Mesenteric fat pad (tissue), 1 donor: Measurements from ENCODE around the genes TMEM161B and MBLAC2.

- PRO-cap: no peak
Measured at GRCh38 chr5:82422597-82423142, 144.5 kb upstream of the RPS23 start.

DNA sequence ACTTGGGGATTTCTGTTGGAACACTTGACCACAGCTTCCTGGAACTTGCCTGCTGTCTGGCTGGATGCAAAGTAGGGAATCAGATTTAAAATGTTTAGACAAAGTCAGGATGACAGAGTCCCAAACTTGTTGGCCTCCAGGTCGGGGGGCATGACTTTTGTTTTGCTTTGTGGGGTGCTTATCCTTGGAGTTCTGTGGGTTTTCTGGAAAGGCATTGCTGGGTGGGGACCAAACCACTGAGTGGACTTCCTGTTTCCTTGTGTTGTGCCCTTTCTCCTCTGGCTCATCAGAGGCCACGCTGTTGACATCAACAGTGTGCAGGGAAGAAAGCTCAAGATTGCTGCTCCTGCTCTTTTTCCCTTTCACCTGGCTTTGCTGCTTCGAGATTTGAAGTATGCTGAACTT lies 148.5 kb upstream of the RPS23 start:
- PRO-cap: no peak

DNA sequence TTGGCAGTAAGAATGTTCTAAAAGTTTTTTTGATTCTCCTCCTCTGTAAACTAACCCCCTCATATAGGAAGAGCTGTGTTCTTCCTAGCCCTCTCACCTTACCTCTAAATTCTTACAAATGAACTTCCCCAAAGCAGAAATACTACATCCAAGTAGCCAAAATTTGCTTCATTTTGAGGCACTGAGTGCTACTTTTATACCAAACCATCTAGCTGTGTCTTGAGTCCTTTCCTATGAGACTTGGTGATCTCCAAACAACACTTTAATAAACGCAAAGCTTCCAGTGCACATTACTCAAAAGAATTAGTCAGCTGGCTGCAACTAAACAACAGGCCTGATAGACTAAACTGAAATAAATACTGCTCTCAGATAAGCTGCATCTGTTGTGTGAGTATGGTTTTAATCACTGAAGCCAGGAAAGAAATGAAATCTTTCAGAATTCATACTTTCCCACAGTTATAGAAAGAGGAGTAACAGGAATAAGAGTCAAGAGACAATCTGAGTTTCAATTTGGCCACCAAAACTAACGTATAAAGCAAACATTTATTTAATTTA lies 80.3 kb downstream of the VCAN start:
- PRO-cap: no peak

DNA sequence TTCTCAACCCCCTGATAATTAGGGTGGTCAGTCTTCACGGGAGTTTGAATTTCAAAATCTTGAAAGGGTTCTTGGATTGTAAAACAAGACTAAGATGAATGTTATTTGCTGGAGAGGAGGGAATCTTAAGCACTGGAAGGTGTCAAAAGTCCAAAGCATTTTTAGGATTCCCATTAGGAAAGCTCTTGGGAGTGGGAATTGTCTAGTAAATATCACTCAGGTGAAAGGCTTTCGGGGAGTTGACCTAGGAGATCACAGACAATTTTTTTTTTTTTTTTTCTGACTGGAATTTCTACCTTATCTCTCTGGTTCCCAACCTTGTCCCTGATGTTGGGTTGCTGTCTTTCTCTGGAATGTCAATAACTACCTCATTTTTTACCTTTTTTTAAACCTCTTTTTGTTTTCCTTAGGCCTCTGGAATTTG lies 138.0 kb upstream of the HAPLN1 start:
- PRO-cap: no peak

DNA sequence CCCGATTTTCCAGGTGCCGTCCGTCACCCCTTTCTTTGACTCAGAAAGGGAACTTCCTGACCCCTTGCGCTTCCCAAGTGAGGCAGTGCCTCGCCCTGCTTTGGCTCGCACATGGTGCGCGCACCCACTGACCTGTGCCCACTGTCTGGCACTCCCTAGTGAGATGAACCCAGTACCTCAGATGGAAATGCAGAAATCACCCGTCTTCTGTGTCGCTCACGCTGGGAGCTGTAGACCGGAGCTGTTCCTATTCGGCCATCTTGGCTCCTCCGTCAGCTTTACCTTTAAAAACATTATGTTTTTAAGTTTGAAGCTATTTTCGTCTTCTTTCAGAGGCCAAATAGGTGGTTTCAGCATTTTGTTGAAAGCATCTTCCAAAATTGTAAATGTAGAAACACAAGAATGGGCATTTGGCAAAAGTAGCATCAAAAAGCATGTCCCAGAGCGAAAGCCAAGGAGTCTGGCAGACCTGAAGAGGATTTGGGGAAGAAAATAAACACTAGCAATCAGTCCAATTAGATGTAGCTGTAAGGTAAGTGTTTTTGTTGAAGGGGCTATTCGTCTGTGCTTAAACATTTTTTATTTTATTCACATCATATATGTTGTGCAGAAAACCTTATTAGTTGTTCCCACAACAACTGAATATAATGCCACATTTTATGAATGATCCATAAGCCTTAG lies 954.2 kb upstream of the COX7C start:
- PRO-cap: no peak

DNA sequence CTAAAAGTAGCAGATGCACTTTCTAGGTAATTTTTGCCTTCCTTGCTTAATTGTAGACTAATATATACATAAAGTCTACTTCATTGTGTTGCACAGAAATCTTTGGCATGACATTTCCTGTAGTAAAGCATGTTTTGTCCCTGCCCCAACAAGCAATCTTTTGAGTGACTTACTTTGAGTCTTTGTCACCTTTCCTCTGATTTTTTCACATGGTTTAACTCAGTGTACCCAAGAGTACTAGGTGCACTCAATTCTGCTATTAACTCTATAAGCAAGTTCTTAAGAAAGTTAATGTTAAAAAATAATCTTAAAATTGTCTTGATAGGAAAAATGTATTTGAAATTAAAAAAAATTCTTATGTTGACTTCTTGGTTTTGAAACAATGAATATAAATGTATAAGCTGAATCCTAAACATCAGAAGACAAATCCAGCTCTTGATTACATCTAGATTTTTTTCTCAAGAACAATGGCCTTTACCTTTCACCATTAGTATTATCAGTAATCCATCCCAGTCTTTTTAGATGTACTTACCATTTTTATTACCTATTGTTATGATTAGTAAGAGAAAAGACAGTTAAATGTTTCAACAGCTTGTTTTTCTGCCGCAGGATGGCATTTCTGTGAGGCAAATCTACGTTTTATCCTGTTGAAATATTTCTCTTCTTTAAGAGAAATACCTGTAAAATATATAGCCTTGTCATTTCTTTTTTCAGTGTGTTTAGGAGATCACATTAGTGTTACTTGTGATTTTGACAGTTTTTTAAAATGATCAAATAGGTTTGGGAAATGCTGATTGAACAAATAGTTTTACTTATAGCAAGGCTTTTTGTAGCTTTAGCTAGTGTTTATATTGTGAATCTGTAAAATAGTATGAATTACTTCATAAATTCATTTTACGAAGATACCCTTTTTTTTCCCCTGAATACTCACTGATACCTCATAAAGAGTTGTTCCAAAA lies 48.9 kb downstream of the CCNH start:
- PRO-cap: no peak

- PRO-cap: no peak
Measured at GRCh38 chr5:87369111-87369755, 43.5 kb downstream of the CCNH start.

DNA sequence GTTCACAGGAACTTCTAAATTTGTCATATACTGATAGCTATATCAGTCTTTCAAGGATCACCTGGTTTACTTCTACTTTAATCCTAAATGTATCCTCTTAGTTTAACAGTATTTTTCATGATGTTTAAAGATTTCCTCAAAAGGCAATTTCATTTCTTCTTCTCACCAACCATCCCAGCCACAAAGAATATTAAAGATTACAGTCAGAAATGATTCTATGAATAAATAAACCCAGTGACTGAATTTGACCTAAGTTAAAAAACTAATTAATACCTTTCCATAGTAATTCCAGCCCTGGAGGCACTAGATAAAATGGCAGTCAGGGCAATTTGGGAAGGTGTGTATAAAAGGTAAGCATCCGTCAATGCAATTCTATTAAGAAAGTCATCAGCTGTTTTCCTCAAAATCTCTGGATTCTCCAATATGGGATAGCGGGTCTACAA lies 8.1 kb downstream of the CCNH start:
- PRO-cap: no peak

- PRO-cap: no peak
Measured at GRCh38 chr5:87406124-87406634, 6.6 kb downstream of the CCNH start.

DNA sequence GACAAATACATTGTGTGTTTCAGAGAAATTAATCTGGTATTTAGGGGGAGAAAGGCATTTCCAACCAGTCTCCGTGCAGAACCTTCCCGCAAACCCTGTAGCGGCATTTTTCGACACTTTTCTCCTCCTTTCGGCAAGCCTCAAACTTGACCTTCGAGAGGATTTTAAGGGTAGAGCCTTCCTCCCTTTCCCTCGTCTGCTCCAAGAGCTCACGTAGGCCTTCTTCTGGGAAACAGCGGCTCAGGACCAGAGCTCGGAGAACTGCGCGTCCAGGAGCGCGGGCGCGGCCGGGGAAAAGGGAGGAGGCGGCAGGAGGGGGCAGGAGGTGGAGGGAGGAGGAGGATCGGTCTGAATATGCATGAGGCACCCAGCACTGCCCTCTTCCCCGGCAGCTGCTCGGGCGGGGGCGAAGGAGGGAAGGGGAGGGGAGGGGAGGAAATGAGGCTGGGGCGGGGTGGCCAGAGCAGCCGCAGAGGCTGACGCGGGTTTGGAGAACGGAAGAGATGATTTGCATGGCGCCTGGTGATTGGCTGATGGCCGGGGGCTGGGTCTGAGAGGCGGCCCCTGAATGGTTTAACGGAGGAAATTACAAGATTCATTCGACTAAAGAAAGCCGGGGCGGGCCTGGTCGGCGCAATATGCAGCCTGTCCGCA lies 127.5 kb downstream of the TMEM161B start:
- PRO-cap: no peak

DNA sequence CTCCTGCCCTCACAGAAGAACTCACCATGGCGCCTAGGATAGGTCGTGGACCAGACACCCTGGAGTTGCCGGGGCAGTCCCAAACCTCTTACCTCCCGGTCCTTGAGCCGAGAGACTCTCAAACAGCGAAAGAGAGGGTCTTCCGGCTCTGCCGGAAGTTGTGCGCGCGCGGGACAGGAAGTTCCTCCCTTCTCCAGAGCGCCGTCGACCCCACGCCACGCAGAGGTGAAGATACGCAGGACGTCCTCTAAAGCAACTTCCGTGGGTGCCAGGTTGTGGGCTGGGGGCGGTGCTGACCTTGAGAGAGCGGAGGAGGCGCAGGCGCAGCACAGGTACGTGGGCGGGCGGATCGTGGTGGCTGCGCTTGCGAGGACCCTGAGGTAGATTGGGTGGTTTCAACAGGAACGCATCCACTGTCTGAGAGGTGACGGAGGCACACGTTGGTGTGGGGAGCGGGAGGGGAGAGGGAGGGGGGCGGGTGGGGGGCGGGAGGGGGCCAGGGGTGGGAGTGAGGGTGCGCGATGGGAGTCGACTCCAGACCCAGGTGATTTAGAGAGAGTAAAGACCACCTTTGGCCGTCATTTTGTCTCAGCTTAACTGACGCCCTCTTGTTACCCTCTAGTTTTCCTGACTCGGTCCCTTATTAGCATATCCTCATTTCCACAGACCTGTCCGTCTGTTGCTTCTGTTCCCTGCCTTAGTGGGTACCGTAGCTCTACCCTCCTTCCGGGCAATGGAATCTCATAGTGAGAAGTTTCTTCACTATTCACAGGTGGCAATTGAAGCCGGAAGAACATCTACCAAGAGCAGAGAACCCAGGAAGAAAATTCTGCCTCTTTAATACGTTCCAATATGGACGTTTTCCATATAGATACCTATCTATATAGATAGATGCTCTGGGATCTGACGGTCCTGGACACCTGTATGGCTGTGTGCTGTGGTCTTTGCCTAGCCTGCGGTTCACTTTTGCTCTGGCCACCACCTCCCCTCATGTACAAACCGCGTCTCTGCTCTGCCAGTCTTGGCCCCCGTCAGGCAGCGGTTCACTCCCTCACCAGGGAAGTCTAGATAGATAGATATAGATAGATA lies at the start of gene TMEM161B:
TSS of gene TMEM161B (minus strand) at position 150 of the 1,089 bp plus-strand sequence.
- PRO-cap: unidirectional peak, plus-strand start at position 331 of the sequence

- PRO-cap: no peak
Measured at GRCh38 chr5:88680042-88680853, 202.7 kb downstream of the MEF2C start.

DNA sequence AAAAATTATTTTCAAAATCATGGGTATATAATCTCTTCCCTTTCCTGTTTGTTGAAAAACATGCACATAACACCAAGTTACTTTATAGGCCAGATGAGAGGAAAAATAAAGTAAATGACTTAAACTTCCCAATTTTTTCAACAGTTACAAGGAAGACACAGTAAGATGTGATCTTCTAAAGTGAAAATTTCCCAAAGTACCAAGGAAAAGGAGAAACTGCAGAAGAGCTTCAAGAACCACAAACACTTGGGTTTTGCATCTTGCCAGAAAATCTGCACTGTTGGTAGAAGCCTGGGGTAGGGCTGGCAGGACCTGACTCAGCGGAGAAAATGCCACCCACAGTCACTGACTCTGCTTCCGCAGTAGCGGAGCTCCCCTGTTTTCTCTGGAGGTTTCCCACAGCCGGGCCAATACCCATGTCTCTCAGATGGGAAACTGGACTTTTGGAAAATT lies 104.4 kb downstream of the MEF2C start:
- PRO-cap: no peak

GRCh38 chr5:88823628-88824154 lies 59.3 kb downstream of the MEF2C start:
- PRO-cap: no peak

- PRO-cap: no peak
Measured at GRCh38 chr5:88833711-88834218, 49.2 kb downstream of the MEF2C start.

DNA sequence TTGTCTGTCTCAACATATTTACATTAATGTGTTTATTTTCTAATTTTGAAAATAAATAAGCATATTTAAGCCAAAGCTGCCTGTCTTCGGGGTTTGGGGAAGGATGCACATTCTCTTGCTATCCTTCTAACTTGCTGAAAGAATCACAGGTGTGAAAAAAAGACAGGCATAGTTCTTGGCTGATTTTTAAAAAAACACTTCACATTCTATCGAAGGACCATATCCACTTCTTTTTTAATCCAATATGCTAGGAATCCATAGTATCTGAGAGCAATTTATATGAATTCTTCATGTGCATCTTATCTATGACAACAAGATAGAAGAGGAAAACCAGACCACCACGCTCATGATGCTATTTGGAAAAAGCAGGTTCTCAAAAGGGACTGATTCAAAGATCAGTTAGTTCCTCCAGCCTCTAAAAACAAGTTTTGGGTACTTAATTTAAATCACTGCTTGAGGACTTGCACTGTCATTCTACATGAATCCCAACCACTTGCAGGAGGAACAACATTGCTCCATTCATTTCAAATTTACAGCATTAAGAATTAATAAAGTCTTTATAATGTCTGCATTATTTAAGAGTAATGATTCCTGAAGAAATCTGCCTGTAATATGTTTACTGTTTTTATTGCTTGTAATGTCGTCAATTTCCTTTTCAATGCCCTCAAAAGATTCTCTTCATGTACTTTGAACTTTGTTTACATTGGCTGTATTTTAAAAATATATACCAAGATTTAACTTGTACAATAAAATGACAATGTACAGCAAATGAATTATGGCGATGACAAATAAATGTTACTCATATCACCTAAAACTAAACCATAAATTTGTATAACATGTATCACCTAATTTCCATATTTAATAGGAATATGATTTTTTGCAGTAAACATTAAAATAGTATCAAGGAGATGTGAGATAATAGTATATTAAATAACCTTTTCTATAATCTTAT lies 6.1 kb downstream of the MEF2C start:
- PRO-cap: no peak

DNA sequence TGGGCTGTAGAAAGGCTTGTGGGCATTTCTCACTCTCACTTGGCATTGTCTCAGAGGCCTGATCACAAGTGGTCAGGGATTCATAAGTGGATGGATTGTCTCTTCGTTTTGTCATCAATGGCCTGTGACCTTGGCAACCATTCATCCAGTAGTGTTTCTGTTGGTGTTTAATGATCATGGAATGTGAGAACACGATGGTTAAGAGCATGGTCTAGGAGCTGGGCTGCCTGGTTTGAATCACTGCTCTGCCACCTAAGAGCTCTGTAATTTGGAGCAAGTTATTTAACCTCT lies 430.0 kb upstream of the MEF2C start:
- PRO-cap: no peak

- PRO-cap: no peak
Measured at GRCh38 chr5:89396576-89397230, 513.7 kb upstream of the MEF2C start.

DNA sequence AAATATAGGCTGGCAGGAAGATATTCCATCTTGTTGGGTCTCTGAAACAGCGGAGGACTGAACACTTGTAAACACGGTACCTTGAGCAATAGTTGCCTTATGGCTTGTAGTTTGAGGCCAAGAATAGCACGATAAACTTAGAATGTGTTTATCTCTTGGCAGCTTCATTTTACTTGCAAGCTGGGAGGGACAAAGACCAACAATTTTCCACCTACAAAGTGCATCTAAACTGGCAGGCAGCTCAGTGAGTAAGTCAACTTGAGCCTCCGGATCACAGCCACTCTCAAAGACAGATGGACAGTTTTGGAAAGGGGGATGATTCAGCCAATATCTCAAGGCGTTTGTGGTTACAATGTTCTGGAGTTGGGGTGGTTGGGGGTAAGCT lies 652.6 kb downstream of the CETN3 start:
- PRO-cap: no peak

DNA sequence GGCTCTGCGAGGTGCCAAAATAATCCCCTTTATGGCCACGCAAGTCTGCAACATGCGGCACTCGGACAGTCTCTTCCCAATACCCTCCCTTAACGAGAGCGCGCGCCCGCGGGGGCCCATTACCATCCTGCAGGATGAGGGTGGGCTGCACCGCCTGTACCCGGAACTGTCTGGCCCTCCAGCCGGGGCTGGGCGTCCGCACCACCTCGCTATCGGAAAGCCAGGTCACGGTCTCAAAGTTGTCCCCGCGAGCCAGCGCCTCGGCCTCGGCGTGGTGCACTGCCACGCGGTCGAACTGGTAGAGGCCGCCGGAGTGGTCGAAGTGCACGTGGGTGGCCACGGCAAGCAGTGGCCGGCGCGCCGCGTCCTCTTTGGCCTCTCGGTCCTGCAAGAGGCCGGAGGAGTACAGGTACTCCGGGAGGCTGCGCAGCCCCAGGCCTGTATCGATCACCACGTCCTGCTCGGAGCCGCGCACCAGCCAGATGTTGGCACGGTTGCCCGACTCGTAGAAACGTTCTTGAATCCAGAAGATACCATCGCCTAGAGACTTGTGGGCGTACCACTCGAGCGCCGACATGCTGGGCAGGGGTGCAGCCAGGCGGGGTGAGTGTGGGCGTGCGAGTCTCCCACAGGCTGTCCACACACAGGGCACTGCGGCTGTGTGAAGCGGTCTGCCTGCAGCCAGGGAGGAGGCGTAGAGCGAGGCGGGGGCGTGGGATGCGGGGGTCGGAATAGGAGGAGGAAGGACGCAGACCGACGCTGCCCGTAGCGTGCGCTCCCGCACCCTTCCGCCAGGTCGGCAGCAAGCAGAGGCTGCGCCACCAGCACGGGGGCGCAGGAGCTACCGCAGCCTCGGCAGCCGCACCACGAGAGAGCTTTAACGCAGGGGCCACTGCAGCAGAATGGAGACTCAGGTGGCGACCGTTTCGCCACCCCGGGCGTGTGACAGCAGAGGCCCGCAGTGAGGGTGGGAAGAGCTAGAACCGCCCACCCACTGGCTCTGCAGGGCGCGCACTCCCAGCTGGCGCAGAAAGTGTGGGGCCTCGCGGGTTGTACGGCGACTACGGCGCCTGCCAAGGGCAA lies at the start of gene MBLAC2:
TSS of gene MBLAC2 (minus strand) at position 1,056 of the 1,083 bp plus-strand sequence.
- PRO-cap: unidirectional peak, minus-strand start at position 944 of the sequence; unidirectional peak, minus-strand start at position 1,056 of the sequence